Esophagus squamous epithelium (tissue), 4 donors: ENCODE data around the genes MRPL32, STK17A, URGCP and GCK.

DNA sequence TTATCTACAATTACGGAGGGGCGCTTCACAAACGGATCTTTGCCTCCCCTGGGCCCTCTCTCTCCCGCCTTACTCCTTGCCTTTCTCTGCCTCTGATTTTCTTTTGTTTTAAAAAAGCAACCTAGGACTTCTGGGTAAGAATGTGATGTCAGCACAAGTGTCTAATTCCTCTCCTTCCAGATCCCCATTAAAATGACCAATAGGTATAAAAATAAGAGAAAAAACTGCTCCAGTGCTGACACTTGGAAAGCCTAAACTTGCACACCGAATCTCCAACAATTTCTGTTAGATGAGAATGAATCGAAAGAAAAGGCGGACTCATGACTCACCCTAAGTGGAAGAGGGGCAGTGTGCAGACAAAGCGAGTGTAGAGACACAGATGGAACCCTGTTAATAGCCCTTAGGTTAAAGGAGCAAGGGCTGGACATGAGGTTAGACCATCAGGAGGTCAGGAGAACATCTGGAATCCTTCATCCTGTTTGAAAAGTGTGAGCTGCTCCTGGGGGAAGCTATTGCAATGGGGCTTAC lies 103.3 kb upstream of the GLI3 start:
- PRO-cap: no peak
- RAMPAGE, long total RNA, 4 experiments: no peak in any of the 4 experiments

DNA sequence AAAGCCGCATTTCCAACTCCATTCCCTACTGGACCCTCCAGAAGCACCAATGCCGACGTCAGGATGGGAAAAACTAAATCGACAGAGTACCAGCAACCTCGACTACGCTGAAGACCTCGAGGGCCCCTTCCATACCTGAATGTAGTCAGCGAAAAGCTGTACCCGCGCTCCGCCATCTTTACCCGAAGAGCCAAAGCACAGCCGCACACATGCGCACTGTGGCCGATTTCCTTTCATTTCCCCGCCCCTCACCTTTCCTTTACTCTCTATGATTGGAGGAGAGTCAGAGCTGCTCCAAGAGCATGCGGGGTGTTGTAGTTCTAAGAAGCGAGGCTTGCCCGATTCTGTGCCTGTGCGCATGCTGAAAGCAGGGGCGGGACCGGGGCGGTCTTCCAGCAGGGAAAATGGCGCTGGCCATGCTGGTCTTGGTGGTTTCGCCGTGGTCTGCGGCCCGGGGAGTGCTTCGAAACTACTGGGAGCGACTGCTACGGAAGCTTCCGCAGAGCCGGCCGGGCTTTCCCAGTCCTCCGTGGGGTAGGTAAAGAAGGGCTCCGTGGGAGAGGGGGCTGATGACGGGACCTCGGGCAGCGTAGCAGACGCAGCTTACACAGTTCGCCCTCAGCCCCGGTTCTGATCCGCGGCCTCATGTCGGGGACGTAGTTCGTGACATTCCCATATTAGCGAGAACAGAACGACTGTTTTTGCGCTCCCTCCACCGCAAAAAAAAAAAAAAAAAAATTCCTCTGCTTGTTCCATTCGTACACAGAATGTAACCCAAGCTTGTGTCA lies at the start of gene MRPL32:
Gene MRPL32, plus strand, starts transcription at position 394 of the 788 bp plus-strand sequence.
- PRO-cap: bidirectional peak, plus-strand start at position 402 of the sequence, minus-strand start at position 192 of the sequence
- RAMPAGE, long total RNA, 4 experiments: start-site peak on the plus strand in 4 of 4 experiments, centred at positions 390 to 405 of the sequence, 956 to 3,222 reads per replicate; start-site peak on the minus strand in 3 of 4 experiments, centred at positions 186 to 192 of the sequence, 48 to 1,218 reads per replicate

- PRO-cap: unidirectional peak, plus-strand start at chr7:43583110; unidirectional peak, plus-strand start at chr7:43583244
- RAMPAGE, long total RNA, 4 experiments: no peak in any of the 4 experiments
These were observed at the start of gene STK17A for GRCh38 chr7:43582688-43583277. Gene STK17A (plus strand): TSS chr7:43583108.

DNA sequence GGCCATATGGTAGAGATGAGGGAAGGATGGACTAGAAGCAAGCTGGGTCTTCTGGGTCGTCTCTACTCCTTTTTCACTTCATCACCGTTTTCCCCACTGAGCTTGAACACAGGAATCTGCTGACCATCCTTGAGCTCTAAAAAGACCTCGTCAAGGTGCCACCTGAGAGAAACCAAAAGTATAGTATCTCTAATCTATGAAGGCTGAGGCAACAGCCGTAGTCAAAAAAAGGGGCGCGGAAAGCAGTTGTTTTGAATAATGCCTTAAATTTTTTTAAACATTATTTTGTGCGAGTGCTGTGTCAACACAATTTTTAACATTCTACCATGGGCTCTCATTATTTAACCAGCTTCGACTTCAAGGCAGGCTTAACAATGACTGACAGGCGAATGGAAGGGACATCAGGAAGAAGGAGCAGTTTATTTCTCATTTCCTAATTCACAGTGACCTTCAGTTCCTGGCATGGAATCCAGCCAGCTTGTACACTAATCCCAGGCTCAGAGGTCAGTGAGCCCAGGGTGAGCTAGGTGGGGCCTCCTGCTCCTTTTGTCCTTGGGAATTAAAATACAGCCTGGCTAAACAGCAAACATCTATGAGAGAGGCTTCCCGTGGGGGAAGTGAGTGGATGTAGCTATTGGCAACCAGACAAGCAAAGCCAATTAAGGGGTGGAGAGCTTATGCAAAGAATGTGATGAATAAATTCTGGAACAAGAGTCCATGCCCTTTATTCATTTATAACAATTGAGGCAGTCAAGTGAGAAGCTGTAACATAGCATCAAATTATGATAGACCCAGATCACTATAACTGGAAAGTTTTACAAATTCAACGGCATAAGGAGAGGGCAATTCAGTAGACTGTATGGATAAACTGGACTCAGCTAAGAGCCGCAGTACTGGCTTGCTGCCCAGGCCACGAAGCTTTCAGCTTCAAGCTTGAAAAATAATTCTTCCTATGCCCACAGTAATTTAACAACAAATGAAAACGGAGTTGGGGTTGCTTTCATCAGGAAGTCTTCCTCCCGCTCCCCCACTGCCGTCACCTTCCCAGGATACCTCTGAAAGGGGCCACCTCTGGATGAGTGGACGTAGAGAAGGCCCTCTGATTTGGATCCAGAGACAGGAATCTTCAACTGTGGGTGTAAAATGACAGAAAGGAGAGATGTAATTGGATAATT lies 57.0 kb downstream of the STK17A start:
- PRO-cap: no peak
- RAMPAGE, long total RNA, 4 experiments: no peak in any of the 4 experiments

DNA sequence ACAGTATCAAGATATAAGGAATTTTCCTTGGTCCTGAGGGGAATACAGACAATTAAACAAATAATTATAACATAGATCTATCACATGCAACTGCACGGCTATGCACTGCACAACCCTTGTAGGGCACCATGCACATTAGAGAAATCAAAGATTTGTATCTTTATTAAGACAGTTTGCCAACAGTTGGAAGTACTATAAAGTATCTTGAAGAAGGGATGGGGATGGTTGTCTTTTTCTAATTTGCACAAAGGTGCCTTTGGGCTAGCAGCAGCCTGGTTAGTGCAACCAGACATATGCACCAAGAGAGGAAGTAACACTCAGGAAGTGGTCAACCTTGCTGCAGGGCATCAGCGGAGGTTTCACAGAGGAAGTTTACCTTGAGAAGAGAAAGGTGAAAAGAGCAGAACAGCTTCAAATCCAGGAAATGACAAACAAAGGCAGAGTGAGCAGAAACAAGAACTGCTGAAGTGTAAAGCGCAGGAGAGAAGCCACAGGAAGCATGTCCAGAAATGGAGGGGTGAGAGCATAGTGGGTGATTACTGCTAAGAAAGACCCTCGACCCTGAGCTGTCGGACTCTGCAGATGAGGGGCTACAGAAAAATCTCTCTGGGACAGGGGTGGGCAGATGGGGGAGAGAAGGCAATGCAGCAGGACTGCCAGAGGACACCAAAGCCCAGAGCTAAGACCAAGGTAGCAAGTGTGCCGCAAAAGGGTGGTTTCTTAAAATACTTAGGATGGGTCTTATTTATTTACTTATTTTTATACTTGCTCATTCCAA lies 66.9 kb downstream of the STK17A start:
- PRO-cap: bidirectional peak, plus-strand start at position 472 of the sequence, minus-strand start at position 297 of the sequence
- RAMPAGE, long total RNA, 4 experiments: no peak in any of the 4 experiments

DNA sequence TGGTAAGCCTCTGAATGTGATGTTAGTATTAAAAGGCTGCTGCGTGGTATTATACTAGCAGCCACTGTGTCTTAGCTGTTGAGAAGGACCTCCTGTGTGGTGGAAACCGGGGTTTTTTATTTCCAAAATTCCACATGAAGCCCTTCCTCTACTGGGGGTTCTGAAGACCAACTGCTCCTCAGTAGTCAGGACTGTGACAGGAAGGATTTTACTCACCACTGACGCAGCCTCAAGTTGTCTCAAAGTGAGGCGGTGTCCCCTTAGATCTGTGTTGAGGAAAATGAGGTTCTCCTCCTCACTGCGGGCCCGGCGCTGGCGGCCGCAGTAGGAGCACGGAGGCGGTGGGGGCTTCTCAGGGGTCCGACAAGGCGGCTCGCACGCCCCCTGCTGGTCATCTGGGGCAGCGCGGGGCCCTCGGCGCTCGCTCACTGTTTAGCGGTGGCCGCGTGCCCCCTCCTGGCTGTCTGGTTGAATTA lies 30.6 kb downstream of the MRPS24 start:
- PRO-cap: no peak
- RAMPAGE, long total RNA, 4 experiments: no peak in any of the 4 experiments

DNA sequence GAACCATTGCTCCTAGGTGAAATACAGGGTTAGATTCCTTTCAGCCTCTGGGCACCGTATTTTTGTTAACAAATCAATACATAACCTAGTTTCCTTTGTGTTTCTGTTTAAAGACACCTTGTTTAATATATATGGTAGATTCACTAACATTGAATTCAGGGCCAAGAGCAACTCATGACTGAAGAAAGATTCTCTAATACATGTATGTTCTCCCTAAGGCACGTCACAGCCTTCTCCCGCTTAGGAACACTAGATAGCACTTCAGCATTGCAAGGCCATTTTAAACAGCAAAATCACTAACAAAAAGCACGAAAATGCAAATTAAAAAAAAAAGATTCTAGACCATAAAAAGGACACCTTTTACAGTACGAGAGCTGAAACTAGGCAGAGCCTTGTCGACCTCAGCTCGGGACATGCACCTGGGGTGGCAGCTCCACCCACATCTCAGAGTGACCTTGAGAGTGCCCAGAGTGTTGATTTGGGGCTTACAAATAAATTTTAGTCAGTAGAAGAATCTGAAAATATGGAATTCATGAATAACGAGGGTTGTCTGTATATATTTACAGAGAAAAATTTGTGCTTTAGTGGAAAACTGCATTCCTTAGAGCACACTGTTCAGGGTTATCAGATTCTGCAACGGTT lies 1.2 kb downstream of the MRPS24 start:
- PRO-cap: no peak
- RAMPAGE, long total RNA, 4 experiments: no peak in any of the 4 experiments

- PRO-cap: no peak
- RAMPAGE, long total RNA, 4 experiments: no peak in any of the 4 experiments
These were observed 5.4 kb downstream of the URGCP start for GRCh38 chr7:43900924-43901395.

- PRO-cap: bidirectional peak, plus-strand start at chr7:43906136, minus-strand start at chr7:43906048; bidirectional peak, plus-strand start at chr7:43906620, minus-strand start at chr7:43906617
- RAMPAGE, long total RNA, 4 experiments: start-site peak on the minus strand in 4 of 4 experiments, at chr7:43906568-43906650 at its widest, 81 to 626 reads per replicate
These were observed at the start of gene URGCP for GRCh38 chr7:43905869-43906963. Gene URGCP (minus strand): TSS chr7:43906596.

GRCh38 chr7:44104891-44105165 lies 683 bp downstream of the AEBP1 start:
- PRO-cap: no peak
- RAMPAGE, long total RNA, 4 experiments: no peak in any of the 4 experiments

GRCh38 chr7:44131911-44132212 lies 8.5 kb upstream of the POLD2 start:
- PRO-cap: no peak
- RAMPAGE, long total RNA, 4 experiments: no peak in any of the 4 experiments

- PRO-cap: no peak
- RAMPAGE, long total RNA, 4 experiments: no peak in any of the 4 experiments
These were observed 6.3 kb upstream of the MYL7 start for GRCh38 chr7:44147374-44147849.

GRCh38 chr7:44189231-44189583 lies at the start of gene GCK:
Gene GCK (minus strand): TSS chr7:44189439.
- PRO-cap: no peak
- RAMPAGE, long total RNA, 4 experiments: no peak in any of the 4 experiments

- PRO-cap: no peak
- RAMPAGE, long total RNA, 4 experiments: no peak in any of the 4 experiments
These were observed 10.4 kb upstream of the OGDH start for GRCh38 chr7:44595989-44596379.

DNA sequence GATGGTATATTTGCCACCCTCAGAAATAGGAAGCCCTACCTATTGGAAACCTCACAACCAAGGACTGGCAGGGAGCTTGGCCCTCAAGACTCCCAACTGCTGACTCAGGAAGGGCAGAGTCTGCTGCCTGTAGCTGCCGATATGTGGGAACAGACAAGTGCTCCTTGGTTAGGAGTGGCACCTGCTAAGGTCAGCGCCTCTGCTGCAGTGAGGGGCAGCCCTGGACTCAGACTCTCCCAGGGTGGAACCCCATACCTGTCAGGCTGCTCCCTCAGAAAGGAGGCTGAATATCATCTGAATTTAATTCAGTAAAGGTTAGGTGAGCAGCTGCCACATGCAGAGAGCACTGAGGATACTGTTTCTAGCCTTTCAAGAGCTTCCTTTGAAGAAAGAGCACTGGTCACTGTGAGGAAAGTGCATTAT lies 29.9 kb downstream of the OGDH start:
- PRO-cap: no peak
- RAMPAGE, long total RNA, 4 experiments: no peak in any of the 4 experiments

GRCh38 chr7:44695885-44696179 lies 52.8 kb upstream of the ZMIZ2 start:
- PRO-cap: no peak
- RAMPAGE, long total RNA, 4 experiments: no peak in any of the 4 experiments

DNA sequence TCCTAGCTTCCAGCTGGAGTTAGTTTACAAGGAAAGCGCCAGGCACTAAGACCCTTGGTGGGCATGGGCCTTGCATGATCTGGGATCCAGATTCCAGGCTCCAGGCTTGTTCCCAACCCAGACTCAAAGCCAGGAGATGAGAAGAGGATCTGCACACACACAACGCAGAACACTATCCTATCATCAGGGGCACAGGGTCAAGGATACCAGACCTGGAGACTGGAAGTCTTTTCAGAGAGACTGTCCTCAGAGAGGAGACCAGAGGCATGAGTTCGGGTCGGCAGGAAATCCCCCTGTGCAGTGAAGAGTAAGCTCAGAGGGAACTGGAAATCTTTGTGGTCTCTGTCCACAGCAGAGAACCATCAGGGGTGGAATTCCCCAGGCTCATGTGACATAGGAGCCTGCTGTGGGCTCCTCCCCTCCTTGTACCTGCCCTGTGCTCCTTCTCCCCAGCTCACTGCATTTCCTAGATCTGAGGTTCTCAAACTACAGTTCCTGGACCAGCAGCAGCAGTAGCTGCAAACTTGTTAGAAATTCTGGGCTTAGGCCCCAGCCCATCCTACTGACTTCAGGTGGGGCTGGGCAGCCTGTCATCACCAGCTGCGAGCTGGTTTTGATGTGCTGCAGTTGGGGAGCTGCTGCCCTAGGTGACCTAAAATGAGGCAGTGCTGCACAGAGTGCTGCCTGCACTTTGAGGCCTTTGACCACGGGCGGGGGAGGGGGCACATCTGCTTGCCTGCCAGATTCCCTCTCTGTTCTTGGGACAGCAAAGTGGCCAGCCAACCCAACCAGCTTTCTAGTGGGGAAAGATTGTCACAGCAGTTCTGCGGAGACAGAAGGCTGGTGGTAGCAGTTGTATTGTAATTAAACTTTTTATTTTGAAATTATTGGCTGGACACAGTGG lies 2.4 kb downstream of the ZMIZ2 start:
- PRO-cap: no peak
- RAMPAGE, long total RNA, 4 experiments: no peak in any of the 4 experiments

DNA sequence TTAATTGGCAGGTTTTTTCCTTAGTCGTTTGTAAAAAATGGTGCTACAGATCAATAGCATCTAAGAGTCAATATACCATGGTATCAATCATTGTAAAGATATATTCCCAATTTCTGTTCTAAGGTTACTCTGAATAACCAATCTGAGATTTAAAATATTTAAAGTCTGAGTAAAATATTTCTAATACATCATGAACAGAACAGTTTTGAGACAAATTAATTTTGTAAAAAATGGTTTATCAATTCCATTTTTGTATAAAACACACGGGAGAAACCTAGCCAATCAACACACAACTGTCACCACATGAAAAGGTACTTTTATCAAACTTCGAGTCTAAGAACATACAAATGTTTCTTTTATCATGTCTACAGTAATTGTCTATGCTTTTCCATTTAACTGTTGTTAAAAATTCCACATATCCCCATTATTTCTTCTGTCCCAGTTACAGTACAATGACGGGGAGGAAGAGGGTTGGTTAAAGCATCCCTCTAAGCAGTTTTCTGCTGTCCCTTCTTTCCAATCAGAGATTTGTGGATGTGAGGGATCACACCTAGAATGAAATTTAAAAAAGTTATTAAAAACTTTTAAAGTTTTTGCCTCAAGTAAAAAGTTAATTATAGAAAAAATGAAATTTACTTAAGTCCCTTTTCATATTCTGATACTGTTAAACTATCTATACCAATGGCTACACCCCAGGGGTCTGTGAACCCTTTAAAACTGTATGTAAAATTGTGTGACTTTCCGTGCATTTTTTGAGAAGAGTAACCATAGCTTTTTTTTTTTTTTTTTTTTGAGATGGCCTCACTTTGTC lies 13.7 kb downstream of the H2AZ2 start:
- PRO-cap: no peak
- RAMPAGE, long total RNA, 4 experiments: no peak in any of the 4 experiments

GRCh38 chr7:44846285-44846925 lies 1.5 kb downstream of the H2AZ2 start:
- PRO-cap: no peak
- RAMPAGE, long total RNA, 4 experiments: no peak in any of the 4 experiments

DNA sequence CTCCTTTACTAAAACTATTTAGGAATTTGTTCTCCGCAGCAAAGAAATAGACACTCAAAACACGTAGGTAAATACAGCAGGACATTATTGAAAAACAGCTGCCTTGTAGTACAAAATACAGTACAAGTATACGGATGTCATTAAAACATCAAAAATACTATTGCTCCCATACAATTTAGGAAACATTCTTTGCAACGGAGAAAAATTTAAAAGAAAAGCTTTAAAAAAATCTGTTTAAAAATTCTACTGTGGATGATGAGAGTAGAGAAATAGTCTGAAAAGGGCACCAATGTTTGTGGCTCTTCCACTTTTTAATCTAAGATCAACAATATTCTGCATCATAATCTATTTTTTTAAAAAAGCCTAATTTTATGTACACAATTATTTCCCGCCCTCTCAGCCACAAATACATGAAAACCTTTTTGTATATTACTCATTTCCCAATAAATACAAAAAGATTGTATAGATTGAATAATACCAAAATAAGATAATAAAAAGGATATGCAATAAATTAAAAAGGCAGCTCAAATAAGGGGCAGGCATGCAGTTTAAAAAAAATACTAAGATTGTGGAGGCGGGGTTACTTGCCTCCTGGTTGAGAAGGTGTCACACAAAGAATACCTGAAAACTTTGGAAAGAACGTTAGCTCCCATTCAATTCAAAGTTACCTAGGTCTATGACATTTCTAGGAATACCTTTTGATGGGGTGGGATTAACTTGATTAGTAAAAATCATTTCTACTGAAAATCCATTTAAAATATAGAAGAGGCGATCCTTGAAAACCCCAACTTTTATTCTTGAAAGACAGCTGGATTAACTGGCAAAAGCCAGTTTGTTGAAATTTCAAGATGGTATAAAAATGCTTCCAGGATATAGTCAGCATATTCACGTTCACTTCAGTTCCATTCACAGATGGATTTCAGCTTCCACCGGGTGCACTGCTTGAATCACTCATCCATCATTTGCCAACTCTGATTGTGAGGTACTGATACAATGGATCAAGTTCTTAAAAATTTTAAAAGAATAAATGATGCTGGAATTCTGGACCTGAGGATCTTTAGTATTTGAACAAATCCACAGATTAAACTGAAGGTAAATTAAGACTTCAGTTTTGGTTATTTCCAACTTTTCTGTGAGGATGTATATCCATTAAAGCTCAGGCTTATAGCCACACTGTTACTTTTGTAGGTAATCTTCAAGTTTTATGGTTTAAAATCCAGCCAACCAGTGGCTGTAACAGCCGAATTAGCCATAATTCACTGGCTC lies 2.7 kb downstream of the PURB start:
- PRO-cap: unidirectional peak, plus-strand start at position 909 of the sequence
- RAMPAGE, long total RNA, 4 experiments: no peak in any of the 4 experiments